AG04449 (cell line): Measurements from ENCODE around the gene INPP5A.

GRCh38 chr10:132481942-132482506, 55.6 kb upstream of the INPP5A start:
- RRBS = no CpG with 5 or more reads among the region's 7 CpGs

- RRBS = 2% methylated on average over 35 of the region's 109 CpGs
These were observed 603 bp upstream of the INPP5A start for GRCh38 chr10:132536694-132537673.

- RRBS = 4% methylated on average over 7 of the region's 47 CpGs
These were observed at the start of gene INPP5A for GRCh38 chr10:132537674-132537972. TSS of gene INPP5A (plus strand) at chr10:132537787.

- RRBS = 77% methylated on average over 8 of the region's 40 CpGs
These were observed 9.3 kb downstream of the INPP5A start for GRCh38 chr10:132546504-132547671.

DNA sequence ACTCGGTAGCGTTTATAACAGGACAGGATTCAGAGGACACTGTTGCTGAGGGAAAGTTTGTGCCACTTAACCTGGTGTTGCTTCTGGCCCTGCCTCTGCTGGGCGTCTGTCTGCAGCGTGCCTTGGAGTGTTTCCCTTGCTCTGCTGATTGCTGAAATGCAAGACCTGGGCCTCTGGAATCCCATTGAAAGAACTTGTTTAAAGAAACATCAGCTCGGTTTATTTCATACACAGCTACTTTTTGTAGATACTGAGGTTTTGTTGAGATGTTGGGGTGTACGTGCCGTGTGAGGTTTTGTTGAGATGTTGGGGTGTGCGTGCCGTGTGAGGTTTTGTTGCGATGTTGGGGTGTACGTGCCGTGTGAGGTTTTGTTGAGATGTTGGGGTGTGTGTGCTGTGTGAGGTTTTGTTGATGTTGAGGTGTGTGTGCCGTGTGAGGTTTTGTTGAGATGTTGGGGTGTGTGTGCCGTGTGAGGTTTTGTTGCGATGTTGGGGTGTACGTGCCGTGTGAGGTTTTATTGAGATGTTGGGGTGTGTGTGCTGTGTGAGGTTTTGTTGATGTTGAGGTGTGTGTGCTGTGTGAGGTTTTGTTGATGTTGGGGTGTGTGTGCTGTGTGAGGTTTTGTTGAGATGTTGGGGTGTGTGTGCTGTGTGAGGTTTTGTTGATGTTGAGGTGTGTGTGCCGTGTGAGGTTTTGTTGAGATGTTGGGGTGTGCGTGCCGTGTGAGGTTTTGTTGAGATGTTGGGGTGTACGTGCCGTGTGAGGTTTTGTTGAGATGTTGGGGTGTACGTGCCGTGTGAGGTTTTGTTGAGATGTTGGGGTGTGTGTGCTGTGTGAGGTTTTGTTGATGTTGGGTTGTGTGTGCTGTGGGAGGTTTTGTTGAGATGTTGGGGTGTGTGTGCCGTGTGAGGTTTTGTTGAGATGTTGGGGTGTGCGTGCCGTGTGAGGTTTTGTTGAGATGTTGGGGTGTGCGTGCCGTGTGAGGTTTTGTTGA, 35.4 kb downstream of the INPP5A start:
- RRBS = no CpG with 5 or more reads among the region's 29 CpGs

- RRBS = no CpG with 5 or more reads among the region's 37 CpGs
These were observed 49.5 kb downstream of the INPP5A start for GRCh38 chr10:132586844-132587813.

DNA sequence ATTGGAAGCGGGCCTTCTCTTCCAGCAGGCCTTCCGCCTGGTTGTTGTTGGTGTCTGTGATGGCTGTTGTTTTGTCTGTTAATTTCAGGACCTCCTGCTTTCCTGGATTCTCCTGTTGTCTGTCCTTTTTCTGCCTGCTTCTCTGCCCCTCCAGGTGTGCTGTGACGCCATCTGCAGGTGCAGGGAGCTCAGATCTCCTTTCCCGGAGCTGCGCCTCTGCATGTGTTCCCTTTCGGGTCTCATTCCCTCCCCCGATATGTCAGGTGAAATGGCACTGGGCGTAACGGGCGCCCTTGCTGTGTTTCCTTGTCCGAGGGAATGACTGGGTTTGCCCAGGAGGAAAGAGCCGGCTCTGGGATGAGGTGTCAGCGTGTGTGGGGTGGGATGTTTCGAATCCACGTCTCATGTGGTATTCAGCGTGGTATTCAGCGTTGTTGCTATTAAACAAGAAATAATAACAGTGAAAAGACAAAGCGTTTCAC, 54.0 kb downstream of the INPP5A start:
- RRBS = no CpG with 5 or more reads among the region's 18 CpGs

- RRBS = no CpG with 5 or more reads among the region's 4 CpGs
These were observed 55.9 kb downstream of the INPP5A start for GRCh38 chr10:132593394-132593885.

GRCh38 chr10:132602279-132602493, 64.6 kb downstream of the INPP5A start:
- RRBS = no CpG with 5 or more reads among the region's 6 CpGs

GRCh38 chr10:132633950-132634672, 96.5 kb downstream of the INPP5A start:
- RRBS = 89% methylated on average over 1 of the region's 17 CpGs

- RRBS = no CpG with 5 or more reads among the region's 19 CpGs
These were observed 109.6 kb downstream of the NKX6-2 start for GRCh38 chr10:132676165-132676988.

GRCh38 chr10:132848413-132848755, 62.4 kb upstream of the NKX6-2 start:
- RRBS = no CpG with 5 or more reads among the region's 14 CpGs

DNA sequence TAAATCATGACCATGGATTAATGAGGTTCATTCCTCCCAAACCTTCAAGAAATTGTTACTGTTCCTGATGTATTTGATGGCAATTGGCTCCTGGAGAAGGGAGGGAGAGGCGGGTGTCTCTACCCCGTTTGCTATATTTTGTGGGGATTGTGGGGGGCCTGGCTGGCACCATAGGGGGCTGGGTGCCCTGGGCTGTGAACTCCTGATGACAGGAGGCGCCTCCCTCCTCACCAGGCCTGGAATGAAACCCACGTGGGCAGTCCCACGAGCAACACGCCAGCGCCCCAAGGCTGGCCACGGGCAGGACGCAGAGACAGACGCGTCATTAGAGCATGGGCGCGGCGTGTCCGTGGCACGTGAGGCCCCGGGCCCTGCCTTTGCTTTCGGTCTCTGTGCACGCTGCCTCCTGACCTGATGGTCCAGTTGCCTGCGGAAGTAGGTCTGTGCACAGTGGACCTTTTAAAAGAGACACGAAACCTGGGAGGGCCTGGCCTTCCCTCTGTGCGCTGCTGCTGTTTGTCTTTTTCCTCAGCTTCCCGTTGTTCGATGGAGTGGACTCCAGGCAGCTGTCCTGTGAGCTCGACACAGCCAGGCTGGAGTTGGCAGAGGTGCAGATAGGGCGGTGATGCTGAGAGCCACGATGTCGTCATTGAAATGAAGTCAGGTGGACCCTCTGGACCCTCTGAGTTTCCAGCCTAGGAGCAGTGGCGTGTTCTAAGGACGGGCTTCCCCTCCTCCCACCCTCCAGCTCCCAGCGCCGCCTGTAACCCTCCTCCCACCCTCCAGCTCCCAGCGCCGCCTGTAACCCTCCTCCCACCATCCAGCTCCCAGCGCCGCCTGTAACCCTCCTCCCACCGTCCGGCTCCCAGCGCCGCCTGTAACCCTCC, 40.0 kb upstream of the CFAP46 start:
- RRBS = no CpG with 5 or more reads among the region's 40 CpGs

- RRBS = 95% methylated on average over 5 of the region's 32 CpGs
These were observed 5.0 kb upstream of the ADAM8 start for GRCh38 chr10:133281527-133282264.

DNA sequence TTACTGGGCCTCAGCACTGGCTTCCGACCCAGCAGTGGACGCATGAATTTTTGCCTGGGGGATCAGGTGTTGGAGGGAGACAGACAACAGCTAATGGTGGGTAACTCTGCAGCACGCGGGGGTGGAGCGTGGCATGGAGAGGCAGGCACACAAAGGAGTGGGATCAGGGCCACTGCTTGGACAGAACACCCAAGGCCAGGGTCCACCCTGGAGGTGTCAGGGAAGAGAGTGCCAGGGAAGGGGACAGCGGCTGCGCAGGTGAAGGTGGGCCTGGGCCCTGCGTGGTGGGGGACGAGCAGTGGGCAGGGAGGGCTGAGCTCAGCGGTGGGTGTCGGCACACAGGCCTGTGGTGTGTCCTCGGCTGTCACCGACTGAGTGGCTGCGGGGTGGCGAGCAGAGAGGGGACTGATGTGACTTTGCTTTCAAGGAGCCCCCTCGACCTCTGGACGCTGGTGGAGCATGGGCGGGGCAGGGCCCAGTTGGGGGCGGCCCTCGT, 8.5 kb upstream of the SCART1 start:
- RRBS = no CpG with 5 or more reads among the region's 20 CpGs